Epithelial cell of esophagus (primary cell): ENCODE results near the gene TIMP4.

DNA sequence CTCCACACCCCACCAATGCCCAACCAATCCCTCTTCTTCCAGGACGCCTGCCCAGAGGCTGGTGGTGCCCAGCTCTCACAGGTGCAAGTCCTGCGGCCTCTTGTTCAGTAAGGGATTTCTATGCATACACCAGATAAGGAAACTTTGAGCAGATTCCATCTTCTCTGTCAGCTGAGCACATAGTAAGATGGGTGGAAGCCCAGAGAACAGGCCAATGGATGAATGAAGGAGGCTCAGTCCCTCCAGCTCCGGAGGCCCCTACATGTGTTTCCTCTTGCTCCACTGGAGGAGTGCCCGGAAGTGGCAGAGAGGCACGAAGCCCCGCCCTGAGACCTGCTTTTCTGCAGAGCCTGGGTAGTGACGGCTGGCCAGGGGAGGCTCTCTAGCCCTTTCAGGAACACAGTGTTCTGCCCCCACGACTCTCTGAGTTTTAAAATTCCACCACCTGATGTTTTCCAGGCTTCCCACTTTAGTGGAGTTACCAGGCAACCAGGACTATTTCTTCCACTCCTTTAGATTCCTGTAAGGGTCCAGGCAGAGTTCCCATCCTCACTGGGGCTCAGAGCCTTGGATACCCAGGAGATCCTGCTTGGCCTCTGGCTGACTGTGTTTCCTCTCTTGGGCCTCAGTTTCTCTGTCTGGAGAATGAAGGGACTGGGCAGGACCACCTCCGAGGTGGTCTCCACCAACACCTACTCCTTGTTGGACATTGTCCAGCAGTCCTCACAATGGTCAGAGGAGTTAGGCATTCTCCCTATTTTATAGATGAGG lies 149.4 kb upstream of the SLC6A11 start:
- RRBS: no CpG with 5 or more reads among the region's 9 CpGs

DNA sequence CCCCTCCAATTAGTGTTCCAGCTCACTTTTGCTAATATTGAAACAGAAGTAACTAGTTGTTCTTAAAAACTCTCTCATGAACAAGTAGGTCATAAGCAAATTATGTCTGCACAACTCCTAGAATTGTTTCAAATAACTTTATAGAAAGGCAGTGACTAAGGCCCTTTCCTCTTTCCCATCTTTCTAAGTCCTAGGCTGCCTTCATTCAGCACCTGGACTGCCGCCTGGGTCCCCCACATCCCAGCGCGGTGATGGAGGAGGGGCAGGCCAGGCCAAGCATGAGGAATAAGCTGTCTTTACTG lies 17.9 kb downstream of the ATG7 start:
- RRBS: no CpG with 5 or more reads among the region's 3 CpGs

- RRBS: no CpG with 5 or more reads among the region's 2 CpGs
These were observed 118.9 kb downstream of the ATG7 start for GRCh38 chr3:11391129-11391530.

- RRBS: no CpG with 5 or more reads among the region's 6 CpGs
These were observed 158.1 kb downstream of the ATG7 start for GRCh38 chr3:11430233-11430778.

- RRBS: no CpG with 5 or more reads among the region's 4 CpGs
These were observed 164.9 kb downstream of the ATG7 start for GRCh38 chr3:11437159-11437527.

- RRBS: no CpG with 5 or more reads among the region's 10 CpGs
These were observed 134.7 kb downstream of the VGLL4 start for GRCh38 chr3:11508676-11509748.

DNA sequence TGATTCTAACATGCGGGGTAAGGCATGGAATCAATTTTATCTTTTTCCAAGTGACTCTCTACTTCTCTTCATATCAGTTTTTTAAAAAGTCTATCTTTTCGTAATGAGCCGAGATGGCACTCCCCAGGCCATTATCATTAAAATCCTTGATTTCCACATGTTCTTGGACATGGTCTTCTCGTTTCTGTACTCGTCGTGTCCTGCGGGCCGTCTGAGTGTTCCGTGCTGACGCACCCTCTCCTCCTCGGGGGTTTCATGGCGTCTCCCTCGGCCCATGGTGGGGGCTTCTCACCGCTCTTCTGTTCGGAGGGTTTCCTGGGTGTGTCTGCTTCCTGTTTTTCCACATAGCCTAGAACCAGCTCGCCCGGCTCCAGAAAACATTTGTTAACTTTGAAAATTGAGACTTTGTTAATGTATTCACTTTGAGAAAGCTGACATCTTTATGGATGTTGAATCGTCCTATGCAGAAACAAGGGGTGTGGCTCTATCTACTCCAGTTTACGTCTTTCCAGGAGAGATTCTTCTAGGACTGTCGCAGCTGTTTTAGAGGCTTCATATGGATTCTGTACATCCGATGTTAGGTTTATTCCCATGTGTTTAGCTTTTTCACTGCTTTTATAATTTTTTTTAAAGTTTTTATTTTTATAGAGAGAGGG lies 92.6 kb downstream of the VGLL4 start:
- RRBS: no CpG with 5 or more reads among the region's 21 CpGs

GRCh38 chr3:11603332-11604110 lies 40.2 kb downstream of the VGLL4 start:
- RRBS: no CpG with 5 or more reads among the region's 13 CpGs

DNA sequence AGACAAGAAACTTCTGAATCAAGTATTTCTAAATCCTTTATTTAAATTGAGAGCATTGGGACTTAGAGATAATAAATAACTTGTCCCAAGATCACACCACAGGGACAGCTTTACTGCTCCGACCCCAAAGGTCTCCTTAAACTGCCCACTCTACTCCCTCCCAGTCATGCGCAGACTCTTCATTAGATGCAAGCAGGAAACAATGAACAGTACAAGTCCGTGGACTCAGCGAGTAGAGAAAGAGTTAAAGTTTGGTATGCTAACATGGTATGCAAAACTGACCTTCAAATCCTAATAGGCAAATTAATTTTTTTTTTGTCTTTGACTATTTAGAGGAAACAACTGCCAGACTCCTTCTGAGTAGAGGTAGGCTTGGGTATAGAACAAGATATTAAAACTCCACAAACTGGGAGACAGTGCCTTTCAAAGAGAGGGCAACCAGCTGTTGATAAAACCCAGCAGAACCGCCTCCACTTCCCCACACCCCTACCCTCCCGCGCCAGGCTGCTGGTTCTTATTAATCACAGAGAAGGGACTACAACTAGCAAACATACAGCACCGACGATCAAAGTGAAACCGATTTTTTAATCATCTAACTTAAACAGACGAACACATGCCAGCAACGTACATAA lies 74.7 kb upstream of the VGLL4 start:
- RRBS: no CpG with 5 or more reads among the region's 12 CpGs

DNA sequence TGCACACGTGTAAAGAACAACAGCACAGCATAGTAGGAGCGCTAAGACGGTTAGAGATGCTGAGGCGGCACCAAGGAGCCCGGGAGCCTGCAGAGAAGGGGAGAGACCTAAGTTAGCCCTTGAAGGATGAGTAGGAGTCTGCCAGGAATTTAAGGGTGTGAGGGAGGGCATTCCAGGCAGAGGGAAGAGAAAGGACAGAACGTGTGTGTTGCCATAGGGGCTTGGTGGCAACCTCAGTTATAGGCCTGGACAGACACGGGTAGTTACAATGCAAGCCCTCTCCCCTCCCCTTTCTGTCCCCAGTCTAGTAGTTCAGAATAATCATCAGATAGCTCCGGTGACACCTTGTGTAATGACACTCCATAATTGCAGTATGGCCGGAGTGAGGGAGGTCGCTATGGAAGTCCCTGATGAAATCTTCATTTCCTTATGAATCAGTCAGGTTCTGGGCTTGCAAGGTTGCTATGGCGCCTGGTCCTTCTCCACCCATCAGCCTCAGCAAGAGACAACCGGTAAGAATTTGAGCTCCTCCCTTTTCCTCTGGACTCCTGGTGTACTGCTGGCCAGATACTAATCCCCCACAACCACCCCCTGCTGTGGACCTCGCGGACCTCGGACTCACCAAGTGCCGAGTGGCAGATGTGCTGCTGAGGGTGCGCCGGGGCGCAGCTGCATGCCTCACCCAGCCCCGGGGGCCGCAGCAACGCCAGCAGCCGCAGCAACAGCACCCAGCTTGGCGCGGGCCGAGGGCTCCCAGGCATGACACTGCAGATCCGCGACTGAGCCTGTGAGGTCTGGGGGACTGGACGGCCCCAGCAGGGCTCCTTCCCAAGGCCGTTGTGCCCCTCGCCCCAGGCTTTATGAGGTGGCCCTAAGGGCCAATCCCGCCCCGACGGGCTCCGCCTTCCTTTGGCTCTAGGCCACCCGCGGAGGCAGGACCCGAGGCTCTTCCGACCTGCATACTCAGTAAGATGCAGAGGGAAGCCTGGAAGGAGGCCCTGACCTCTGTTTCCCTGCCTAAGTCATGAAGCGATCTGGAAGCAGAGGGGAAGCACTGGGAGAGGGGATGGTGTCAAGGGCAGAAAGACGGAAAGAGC lies at the start of gene TIMP4:
TSS of gene TIMP4 (minus strand) at position 833 of the 1,097 bp plus-strand sequence.
- RRBS: 40% methylated on average over 1 of the region's 41 CpGs

DNA sequence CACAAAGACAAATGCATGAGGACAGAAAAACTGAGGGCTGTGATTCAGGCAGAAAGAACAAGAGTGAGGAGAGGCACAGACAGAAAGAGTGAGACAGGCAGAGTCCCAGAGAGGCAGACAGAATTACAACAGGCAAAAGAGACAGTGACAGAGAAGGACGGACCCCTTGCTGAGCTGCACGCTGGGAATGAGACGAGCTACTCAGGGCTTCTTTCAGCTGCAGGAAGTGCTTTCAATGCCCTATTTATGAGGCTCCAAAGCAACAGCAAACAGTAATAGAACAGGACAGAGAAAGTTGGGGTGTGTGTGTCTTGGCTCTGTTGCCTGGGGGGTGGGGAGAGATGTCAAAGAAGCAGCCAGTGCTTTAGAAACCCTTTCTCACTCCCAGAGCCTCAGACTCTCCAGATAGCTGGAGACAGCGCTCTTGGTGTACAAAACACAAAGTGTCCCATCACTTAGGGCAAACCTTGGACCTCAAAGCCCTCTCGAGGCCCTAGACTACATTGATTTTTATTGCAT lies 524 bp upstream of the TIMP4 start:
- RRBS: no CpG with 5 or more reads among the region's 5 CpGs

GRCh38 chr3:12170007-12170413 lies 11.3 kb upstream of the TIMP4 start:
- RRBS: no CpG with 5 or more reads among the region's 1 CpG

DNA sequence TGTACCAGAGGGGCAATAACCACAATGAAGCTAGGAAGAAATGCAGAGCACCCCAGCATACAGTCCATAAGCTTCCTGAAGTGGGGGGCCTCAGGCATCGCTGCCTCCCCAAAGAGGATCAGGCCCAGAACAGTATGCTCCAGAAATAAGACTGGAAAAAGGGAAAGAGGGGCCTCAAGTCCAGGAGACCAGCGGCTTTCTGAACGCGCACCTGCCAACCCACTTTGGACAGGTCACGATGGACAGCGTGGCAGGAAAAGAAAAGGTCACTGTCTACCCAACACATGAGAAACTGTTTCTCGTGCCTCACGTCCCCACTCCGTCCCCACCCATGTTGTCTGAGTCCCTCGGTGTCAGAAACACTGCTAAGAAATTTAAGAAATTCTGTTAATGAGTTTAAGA lies 1.9 kb upstream of the PPARG start:
- RRBS: no CpG with 5 or more reads among the region's 10 CpGs

- RRBS: no CpG with 5 or more reads among the region's 3 CpGs
These were observed 27.4 kb downstream of the PPARG start for GRCh38 chr3:12316357-12316659.

DNA sequence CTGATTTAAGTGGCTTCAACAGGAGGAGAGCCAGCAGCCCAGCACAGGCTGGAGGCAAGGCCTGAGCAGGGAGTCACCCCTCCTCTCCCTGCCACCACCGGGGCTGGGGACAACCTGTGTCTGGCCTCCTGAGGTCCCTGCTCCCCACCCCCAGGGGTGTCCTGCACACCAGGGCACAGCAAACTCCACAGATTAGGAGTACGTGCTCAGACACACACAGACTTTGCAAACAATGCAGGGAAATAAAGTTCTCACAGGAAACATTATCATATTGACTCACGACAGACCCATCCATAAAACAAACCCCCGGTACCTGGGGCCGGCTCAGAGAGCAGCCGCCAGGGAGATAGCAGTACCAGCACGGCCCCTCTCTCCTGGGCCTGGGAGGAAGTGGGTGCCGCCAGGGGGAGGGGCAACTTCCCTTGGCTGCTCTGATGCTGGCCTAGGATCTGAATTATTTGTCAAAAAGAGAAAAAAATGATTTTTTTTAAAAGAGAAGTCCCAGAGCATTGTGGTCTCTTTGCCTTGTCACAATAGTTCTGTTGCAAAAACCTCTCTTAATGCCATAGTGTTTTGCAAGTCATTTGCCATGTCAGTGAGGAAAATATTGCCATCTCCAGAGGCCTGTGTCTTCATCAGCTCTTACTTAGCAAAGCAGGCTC lies 21.9 kb upstream of the TSEN2 start:
- RRBS: no CpG with 5 or more reads among the region's 8 CpGs

DNA sequence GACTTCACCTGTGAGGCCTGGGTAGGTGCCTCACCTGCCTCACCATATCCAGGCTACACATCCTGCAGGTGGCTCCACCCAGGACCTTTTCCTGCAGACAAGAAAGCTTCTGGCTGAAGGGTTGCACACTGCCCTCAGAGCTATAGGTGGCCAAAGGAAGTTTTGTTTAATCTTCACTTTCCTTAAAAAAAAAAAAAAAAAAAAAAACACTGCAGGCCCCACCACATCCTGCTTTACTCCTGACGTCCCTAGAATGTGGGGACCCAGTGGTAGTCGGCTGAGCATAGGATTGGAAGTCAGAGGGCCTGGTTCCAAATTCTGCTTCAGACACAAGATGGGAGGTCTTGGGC lies 2.8 kb downstream of the MKRN2OS start:
- RRBS: no CpG with 5 or more reads among the region's 2 CpGs

DNA sequence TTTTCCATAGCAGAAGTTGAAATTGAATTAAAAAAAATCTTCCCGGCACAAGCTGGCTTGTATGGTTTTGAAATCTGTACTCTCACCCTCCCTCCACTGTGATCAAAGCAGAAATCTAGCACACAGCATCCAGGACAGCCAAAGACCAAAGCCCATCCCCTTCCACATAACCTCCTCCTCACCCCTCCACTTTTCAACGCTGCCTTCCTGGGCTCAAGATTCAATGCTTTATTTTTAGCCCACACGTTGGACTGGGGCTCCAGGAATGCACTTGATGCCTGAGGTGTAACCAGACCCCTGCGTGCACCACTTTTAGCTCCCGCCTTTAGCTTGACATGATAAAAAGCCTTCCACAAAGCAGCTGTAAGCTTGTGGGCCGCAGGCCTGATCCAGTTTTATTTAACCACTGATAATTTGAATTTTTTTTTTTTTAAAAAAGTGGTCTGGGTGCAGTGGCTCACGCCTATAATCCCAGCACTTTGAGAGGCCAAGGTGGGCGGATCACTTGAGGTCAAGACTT lies 29.8 kb downstream of the TMEM40 start:
- RRBS: no CpG with 5 or more reads among the region's 8 CpGs

GRCh38 chr3:12868913-12869529 lies 27.7 kb upstream of the RPL32 start:
- RRBS: 6% methylated on average over 14 of the region's 33 CpGs

DNA sequence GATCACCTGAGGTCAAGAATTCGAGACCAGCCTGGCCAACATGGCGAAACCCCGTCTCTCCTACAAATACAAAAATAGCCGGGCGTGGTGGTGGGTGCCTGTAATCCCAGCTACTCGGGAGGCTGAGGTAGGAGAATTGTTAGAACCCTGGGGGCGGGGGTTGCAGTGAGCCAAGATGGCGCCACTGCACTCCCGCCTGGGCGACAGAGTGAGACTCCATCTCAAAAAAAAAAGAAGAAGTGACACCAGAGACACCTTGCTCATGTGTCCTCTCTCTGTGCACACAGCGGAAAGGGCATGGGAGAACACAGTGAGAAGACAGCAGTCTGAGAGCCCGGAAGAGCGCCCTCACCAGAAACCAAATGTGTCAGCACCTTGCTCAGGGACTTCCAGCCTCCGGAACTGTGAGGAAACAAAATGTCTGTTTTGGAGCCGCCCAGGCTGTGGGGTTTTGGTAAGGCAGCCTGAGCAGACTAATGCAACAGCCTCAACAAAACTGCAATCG lies 40.5 kb upstream of the RPL32 start:
- RRBS: 87% methylated on average over 3 of the region's 16 CpGs